ENCODE measurements around the genes C2orf76, TMEM37 and INHBB.

GRCh38 chr2:113886327-113887113 lies 3.4 kb upstream of the ACTR3 start:
- PRO-cap = unidirectional peak, plus-strand start at chr2:113886762

- PRO-cap = no peak
Measured at GRCh38 chr2:113942928-113944036, 53.4 kb downstream of the ACTR3 start.

GRCh38 chr2:115360698-115361058 lies 918.2 kb downstream of the DPP10 start:
- PRO-cap = unidirectional peak, minus-strand start at chr2:115360930

DNA sequence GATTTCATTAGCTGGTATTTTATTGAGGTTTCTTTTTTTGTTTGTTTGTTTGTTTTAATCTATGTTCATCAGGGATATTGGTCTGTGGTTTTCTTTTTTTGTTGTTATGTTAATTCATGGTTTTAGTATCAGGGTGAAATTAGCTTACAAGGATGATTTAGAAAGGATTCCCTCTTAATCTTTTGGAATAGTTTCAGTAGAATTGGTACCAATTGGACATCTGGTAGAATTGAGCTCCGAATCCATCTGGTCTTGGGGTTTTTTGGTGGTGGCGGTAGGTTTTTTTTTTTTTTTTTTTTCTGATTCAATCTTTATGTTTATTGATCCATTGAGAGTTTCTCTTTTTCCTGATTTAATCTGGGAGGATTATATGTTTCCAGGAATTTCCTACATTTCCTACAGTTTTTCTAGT lies 1538.2 kb downstream of the DPP10 start:
- PRO-cap = no peak

- PRO-cap = no peak
Measured at GRCh38 chr2:118000472-118001096, 13.3 kb downstream of the CCDC93 start.

GRCh38 chr2:118012916-118013170 lies 1.0 kb downstream of the CCDC93 start:
- PRO-cap = no peak

DNA sequence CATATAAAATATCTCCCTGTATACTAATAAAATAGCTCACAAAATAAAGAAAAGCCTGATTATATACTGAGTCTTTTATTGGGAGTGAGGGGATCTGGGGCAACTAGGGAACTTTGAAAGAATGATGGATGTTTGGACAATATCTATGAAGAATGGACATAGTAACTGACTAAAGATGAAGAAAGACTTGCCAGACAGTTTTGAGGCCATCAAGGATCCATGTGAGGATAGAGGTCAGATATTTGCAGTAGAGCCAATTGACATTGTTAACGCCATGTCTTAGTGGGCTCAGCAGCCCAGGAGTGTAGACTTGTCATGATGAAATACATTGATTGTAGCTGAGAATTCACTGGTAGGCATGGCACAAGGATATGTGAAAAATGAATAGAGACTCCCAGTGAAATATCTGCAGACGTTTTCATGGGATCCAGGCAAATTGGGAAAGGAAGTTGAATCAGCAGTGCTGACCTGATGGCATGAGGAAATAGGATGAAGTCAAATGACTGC lies 24.3 kb downstream of the INSIG2 start:
- PRO-cap = no peak

DNA sequence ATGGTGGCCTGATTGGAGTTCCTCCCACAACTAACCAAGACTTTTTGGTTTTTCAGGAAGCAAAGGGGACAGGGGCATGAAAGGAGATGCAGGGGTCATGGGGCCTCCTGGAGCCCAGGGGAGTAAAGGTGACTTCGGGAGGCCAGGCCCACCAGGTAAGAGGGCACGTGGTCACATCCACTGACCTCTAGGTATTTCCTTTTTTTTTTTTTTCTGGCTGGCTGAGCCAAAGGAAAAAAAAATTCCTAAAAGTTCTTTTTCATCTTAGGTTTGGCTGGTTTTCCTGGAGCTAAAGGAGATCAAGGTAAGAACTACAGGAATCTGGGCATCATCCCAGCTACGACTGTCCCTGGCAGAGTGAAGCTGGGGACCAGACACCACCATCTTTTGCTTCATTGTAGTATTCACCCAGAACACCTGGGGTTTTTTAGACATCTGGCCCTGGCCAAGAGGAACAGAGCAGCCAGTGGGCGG lies 39.4 kb downstream of the MARCO start:
- PRO-cap = no peak

DNA sequence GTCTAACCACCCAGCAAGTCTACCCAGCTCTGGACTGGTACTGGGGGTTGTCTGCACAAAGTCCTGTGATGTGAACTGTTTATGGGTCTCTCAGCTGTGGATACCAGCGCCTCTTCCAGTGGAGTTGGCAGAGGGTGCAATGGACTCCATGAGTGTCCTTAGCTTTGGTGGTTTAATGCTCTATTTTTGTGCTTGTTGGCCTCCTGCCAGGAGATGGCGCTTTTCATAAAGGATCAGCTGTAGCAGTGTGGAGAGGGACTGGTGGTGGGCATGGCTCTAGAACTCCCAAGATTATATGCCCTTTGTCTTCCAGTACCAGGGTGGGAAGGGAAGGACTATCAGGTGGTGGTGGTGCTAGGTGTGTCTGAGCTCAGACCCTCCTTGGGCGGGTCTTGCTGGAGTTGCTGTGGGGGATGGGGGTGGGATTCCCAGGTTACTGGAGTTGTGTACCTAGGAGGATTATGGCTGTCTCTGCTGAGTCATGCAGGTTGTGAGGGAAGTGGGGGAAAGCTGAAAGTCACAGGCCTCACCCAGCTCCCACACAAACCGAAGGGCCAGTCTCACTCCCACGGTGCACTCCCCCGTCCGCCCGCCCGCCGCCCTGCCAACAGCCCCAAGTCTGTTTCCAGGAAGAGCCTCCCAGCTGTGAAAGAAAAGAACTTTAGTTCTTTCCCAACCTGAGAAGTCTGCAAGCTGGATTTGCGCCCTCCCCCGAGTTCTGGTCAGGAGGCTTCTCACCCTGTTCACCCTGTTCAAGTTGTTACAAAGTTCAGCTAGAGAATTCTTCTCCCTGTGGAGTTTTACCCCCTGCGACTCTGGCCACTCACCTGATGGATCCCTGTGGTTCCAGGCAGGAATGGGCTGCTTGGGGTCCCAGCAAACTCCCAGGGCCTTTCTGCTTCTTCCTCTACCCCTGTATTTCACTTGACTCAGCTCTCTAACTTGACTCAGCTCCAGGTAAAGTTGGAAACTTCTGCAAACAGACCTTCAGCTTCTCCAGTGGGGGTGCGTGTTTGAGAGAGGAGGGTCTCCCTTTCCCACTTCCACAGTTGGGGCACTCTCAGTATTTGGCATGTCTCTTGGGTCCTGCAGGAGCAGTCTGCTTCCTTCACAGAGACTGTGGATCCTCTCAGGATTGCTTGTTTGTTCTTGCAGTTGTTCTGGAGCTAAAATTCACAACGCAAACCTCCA lies 108.2 kb downstream of the C1QL2 start:
- PRO-cap = no peak

DNA sequence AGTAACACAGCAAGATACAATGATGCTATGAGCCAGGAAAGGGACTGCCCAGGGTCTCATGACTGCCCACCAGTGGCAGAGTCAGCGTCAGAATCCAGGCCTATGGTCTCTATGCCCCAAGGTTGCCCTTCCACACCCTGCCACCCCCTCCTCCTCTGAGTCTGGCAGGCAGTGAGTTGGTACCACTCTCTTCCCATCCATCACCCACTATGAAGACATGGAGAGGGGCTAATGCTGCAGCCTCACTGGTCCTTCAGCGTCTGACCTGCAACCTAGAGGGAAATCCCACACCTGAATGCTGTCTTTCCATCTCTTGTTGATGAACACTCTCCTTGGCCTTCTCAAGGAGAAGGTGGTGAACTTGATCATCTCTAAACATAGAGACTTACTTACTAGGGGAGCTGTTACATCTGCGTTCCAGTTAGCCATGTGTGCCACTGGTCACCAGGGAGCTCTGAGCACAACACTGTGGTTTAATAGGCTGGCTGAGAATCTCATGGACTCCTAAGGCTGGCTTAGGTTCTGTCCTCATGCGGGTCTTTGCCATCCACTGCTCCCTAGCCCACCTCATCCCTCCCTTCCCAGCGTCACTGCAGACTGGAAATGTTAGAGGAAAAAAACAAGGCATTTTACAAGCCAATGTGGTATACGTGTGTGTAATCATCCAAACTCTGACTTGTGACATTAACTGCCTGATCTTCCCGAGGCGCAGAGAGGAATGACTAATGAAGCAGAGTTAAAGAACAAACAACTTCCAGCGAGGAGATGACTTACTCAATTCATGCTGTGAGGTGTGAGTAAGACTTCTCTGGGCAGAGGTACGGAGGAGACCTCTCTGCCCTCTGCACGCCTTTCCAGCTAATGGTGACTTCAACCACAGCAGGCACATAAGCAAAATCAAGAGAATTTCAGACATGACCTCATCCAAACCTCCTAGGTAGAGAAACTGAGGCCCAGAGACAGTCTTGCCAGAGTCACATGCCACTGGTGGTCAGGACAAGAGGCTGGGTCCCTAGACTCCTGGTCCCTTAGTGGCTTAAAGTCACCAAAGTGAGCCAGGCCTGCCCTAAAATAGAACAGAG lies 28.9 kb downstream of the STEAP3 start:
- PRO-cap = no peak

DNA sequence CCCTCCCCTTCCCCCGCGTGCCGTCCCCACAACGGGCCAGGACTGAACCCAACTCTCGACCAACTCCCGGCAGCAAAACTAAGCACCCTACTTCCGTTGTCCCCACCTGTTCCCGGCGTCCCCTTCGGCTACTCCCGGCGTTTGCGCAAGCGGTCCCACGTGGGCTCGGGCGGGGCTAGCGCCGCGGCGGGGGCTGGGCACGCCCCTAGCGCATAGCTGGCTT lies at the start of gene C2orf76:
Gene C2orf76, minus strand, starts transcription at position 151 of the 223 bp plus-strand sequence.
- PRO-cap = bidirectional peak, plus-strand start outside the sequence, minus-strand start at position 61 of the sequence

DNA sequence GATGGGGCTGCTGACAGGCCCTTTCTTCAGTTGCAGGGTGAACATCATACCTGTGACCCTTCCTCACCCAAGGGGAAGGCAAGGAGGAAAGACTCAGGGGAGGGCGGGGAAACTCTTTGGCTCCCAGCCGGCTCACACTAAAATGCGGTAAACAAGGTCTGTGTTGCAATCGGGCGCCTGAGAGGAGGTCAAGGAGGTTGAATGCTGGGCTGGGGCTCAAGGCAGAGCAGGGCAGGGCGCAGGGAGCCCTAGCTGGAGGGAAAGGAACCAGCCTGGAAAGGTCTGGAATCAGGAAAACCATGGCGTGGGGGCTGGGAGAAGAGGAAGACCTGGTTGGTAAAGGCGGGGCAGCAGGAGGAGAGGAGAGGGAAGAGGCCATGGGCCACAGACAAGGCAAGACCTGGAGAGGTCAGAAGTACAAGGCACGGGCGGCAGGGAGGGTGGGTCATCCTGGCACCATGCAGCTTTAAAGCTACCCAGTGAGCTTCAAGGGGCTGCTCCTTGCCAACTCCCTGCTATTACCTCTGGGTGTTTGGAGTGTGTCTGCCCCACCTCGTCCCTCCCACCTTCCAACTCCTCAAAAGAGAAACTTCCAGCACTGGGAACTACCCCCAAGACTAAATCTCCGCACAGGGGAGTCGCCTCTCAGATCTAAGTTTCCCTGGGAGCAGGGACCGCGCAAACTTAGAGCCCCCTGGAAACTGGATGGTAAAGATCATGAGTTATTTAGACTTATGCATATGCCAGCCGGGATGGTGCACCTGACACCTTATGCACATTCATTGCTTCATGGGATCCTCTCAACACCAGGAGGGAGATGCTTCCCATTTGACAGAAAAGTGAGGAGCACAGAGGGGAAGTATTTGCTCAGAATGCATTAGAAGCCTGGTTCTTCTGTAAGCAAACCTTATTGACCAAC lies 4.6 kb upstream of the TMEM37 start:
- PRO-cap = bidirectional peak, plus-strand start at position 412 of the sequence, minus-strand start at position 298 of the sequence

- PRO-cap = bidirectional peak, plus-strand start at chr2:119431858, minus-strand start at chr2:119431652
Measured at GRCh38 chr2:119431049-119431962, at the start of gene TMEM37. TMEM37 (plus strand) TSS chr2:119431854.

GRCh38 chr2:120205815-120206664 lies 17.2 kb downstream of the TMEM185B start:
- PRO-cap = bidirectional peak, plus-strand start at chr2:120206135, minus-strand start at chr2:120206045; bidirectional peak, plus-strand start at chr2:120206308, minus-strand start at chr2:120206193

- PRO-cap = no peak
Measured at GRCh38 chr2:120239437-120240351, 13.0 kb upstream of the RALB start.

DNA sequence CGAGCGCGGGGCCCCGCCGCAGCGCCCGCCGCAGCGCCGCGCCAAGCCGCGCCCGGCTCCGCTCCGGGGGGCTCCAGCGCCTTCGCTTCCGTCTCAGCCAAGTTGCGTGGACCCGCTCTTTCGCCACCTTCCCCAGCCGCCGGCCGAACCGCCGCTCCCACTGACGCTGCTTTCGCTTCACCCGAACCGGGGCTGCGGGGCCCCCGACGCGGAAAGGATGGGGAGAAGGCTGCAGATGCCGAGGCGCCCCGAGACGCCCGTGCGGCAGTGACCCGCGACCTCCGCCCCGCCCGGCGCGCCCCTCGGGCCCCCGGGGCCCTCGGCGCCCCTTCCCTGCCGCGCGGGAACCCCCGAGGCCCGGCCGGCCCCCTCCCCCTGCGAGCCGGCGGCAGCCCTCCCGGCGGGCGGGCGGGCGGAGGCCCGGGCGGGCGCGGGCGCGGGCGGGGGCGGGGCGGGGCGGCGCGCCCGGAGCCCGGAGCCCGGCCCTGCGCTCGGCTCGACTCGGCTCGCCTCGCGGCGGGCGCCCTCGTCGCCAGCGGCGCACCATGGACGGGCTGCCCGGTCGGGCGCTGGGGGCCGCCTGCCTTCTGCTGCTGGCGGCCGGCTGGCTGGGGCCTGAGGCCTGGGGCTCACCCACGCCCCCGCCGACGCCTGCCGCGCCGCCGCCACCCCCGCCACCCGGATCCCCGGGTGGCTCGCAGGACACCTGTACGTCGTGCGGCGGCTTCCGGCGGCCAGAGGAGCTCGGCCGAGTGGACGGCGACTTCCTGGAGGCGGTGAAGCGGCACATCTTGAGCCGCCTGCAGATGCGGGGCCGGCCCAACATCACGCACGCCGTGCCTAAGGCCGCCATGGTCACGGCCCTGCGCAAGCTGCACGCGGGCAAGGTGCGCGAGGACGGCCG lies at the start of gene INHBB:
Gene INHBB, plus strand, starts transcription at position 493 of the 904 bp plus-strand sequence.
- PRO-cap = no peak

GRCh38 chr2:120398194-120398476 lies 52.2 kb downstream of the INHBB start:
- PRO-cap = no peak

DNA sequence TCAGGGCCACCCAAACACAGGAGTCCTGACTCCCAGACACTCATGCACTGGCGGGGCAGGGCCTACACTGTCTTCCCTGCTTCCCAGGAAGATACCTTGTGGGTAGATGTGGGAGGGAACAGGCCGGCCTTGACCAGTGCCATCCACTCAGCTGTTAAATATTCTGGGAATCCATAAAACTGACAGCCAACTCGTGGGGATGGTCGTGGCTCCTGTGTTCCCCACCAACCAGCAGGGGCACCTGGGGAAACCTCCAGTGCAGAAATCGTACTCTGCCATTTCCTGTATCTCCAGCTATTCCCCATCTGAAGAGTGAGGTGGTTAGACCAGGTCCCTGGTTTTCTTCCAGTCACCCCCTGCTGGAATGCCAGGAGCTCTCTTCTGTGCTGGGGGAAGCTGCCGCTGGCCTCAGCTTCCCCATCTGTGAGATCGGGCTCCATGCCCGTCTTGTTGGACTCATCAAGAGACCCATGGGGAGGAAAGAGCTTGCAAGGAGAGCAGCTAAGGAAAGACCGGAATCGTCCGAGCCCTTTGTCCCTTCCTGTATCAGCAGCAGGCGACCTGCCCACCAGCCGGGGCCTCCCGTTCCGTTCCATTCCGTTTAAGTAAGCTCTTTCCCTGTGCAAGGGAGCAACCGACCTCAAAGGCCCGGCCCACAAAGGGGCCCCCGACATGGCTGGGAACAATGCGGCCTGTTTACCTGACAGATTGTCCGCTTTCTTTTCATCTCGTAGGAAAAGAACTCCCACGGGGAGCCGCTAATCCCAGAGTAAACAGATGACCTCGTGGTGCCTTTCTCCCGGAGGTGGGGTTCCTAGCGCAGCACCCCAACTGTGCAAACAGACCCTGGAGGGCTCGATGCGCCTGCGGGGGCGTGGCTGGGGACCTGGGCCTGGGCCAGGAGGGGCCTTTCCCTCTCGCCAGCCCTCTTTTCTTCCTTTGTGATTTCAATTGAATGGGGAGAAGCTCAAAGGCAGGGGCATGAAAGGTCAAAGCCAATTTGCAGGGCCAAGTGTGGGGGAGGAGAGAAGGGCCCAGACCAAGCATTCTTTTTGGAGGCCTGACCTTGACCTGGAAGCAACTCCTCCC lies 119.9 kb downstream of the INHBB start:
- PRO-cap = no peak

DNA sequence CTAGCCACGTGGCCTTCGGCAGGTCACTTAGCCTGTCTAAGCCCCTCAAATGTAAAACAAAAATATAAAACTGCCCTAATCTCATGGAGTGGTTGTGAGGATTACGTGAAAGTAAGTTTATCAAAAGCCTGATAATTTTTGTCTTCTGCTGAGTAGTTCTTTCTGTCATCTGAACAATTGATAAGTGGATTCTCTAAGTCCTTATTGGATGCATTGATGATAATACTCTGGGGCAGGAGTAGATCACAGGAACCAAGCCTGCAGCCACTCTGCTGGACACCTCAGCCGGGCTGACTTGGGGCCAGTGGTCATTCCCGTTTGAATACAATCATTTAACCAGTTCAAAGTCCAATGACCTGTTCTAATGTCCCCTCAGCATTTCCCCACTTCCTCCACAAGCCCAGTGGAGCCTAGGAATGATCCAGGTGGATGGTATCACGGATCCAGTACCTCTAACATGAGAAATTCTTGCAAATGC lies 170.6 kb downstream of the INHBB start:
- PRO-cap = no peak

GRCh38 chr2:120548633-120548986 lies 187.1 kb upstream of the GLI2 start:
- PRO-cap = no peak

All from left colon (tissue), 1 donor.